ENCODE measurements around a stretch of chr17.

GRCh38 chr17:1467802-1468379 lies 11.9 kb upstream of the CRK start:
- PRO-cap, result no peak

DNA sequence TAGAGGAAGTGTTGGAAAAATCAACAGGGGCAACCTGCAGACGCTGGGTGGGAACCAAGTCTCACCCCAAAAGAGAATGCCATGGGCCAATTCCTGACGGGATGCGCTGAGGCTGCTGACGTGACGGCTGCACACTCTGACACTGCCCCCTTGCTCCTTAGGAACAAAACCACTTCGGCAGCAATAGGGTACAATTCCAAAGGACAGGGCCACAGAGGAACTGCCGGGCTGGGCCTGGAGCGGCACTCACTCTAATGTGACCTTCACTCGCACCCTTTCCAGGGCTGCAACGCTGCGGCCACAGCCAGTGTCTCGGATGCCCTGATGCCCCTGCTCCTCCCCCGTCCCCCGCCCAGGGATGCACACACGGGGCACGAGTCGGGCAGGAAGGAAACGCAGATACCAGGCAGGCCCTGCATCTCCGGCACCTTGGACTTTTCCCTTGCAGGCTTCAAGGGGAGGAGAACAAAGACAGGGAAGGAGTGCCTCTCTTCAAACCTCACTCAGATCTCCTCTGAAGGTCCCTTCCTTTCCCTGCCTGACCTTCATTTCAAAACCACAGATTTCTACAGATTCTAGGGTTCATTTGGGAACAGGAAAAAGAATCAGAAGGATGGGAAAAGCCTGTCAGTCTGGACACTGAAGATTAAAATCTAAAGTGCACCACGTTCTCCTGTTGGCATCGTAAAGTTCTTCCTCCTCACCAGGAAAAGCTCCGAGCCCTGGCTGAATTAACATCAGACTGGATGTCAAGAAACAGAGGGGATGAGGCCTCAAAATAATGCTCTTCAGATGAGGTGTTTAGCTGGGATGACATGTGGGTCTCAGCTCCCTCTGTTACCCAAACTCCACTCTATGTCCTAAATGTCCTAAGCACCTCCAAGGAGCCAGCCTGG lies 2.3 kb downstream of the PITPNA start:
- PRO-cap, result no peak

DNA sequence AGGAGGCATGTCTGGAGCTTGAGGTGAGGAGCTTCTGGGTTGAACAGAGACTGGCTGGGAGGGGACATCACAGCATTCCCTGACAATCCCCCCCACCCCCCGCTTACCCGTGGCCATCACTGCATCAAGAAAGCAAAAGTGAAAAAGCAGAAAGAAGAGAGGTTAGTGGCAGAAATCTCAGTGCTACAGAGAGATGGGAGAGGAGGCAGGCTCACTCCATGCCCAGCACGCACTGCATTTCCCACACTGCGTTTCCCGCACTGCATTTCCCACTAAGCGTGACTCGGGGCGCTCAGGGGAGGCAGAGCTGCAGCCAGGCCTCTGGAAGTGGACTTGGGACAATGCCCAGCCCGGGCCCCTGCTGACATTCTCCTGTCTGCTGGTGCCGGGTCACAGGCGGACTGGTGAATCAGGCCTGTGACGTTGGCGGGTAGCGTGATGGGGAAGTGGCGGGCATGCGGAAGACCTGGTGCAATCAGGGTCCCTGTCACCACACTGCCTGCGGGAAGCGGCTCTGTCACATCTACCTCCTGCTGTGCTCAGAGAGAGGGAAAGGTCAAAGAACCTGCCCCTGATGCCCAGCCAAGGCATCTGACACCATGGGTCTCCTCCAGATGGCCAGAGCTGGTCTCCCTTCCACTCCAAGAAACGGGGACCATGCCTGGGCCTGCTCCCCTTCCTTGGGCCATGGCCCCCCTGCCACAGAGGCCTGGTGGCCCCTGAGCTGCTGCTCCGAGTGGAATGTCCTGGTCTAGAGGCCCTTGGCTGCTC lies 24.4 kb upstream of the PITPNA start:
- PRO-cap, result no peak

DNA sequence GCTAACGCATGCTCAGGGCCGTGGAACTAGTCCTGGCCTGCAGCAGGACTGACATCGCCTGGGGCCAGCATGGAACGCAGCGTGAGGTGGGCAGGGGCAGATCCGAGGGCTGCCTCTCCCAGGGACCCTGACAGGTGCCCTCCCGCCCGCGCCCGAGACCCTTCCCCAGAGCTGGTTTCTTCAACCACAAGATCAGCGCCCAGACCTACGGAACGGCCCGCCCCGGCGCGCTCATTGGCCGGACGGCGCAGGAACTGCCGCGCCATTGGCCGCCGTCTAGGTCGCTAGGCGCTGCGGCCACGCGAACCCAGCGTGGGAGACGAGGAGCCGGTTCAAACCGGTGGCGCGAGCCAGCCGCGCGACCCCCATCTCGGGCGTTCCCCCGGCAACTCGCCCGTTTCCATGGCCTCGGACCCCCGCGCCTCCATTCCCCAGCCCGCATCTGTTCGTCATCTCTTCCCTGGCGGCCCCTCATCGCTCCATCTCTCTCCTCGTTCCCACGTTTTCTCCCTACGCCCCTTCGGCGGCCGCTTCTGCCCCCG lies 353 bp downstream of the SLC43A2 start:
- PRO-cap, result bidirectional peak, plus-strand start at position 343 of the sequence, minus-strand start at position 173 of the sequence

- PRO-cap, result no peak
Observed at GRCh38 chr17:1672857-1673655, 11.6 kb downstream of the PRPF8 start.

GRCh38 chr17:1704462-1704840 lies 5.7 kb downstream of the TLCD2 start:
- PRO-cap, result no peak

DNA sequence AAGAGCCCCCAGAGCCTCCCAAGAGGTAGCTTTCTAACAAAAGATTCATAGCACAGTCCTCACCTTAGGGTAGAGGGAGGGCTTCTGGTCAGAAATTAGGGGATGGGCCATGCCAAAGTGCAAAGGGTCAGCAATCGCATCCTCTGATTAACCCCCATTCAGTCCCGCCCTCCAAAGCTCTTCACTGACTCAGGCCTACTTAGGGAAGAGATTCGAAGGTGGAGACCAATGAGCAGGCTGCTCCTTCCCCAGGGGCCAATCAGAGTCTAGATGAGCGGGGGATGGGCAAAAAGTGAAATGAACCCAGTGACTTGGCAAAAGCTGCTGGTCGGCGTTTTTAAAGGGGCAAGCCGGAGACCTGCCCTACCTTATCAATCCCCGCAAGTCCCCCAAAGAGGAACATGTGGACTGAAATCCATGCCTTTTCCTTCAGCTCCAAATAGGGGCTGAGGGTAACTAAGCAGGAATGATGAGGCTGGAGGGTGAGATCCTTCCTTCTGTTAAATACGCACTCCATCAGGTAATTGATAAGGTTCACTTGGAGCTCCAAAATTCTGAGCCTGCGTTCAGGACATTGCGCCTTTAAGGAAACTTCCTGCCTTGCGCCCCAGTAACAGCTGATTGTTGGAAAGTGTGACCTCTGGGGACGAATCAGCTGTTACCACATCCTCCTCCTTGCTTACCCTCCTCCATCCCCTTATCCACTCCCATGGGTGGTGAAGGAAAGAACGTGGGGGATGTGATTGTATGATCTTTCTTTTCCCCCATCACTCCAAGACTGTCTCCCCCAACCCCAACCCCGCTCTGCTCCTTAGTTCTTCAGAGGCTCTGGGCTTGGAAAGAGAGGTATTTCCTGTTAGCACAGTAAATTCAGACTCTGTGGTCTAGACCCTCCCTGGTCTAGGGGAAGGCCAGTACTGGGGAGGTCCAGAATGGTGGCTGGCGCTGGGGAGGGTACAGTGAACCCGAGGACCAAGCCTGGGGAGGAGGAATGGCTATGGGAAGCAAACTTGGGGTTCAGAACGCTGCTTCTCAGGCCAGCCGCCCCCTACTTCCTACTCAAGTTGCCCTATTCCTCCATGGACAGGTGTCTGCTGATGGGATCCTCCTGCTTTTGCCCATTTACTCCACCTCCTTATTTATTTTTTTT lies 7.2 kb upstream of the WDR81 start:
- PRO-cap, result bidirectional peak, plus-strand start at position 208 of the sequence, minus-strand start at position 183 of the sequence; bidirectional peak, plus-strand start at position 930 of the sequence, minus-strand start at position 626 of the sequence

DNA sequence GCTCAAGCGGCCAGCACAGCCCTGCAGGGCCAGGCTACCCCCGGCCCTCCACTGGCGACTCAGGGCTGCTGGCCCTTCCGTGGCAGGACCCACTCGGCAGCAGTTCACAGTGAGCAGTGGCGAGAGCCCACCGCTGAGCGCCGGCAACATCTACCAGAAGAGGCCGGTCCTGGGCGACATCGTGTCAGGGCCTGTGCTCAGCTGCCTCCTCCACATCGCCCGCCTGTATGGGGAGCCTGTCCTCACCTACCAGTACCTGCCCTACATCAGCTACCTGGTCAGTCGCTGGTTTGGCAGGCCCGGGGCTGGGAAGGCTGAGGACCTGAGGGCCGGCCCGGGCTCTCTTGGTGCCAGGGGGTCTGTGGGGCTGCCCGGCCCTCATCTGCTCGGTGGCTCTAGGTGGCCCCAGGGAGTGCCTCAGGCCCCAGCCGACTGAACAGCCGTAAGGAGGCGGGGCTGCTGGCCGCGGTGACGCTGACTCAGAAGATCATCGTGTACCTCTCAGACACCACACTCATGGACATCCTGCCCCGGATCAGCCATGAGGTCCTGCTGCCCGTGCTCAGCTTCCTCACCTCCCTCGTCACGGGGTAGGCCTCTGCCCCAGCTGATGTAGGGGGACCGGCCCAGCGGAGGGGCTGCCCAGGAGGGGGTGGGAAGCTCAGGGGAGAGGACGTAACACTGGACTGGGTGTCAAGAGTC lies 6.3 kb downstream of the WDR81 start:
- PRO-cap, result no peak

DNA sequence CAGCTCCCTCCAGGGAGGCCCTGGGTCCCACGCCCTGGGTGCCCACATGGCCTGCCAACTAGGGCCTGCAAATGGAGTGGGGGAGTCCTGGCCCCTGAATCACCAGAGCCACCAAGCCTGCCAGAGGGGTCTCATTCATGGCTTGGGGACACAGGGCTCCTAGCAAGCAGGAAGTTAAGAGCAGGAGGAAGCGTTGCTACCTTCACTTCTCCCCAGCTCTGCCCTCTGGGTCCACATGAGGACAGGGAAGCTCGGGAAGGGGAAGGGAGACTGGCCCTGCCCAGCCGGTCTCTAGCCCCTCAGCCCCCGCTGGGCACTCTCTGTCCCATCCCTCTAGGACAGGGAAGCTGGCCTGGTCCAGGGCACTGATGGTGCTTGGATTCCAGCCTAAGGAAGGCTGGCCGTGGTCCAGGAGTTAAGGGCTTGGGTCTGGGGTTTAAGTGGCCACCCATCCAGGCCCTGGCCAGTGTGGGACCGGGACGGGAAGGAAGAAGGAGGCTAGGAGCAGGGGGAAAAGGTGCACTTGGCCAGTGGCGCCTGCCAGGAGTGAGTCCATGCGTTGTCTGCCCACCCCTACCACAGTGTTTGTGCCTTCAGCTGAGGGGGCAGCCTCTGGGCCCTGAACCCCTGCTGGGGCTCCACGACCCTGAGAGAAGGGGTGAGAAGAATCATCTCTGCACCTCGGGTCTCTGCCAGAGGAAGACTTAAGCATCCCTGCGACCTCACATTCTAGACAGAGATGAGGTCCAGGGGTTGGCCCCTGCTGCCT lies 4.7 kb upstream of the SERPINF2 start:
- PRO-cap, result no peak

- PRO-cap, result no peak
Observed at GRCh38 chr17:1796862-1797211, 32.9 kb downstream of the SMYD4 start.

GRCh38 chr17:1843764-1844382 lies 14.1 kb downstream of the RPA1 start:
- PRO-cap, result no peak

GRCh38 chr17:1997730-1998769 lies 27.1 kb downstream of the RTN4RL1 start:
- PRO-cap, result no peak

GRCh38 chr17:2011665-2012248 lies 13.4 kb downstream of the RTN4RL1 start:
- PRO-cap, result no peak

DNA sequence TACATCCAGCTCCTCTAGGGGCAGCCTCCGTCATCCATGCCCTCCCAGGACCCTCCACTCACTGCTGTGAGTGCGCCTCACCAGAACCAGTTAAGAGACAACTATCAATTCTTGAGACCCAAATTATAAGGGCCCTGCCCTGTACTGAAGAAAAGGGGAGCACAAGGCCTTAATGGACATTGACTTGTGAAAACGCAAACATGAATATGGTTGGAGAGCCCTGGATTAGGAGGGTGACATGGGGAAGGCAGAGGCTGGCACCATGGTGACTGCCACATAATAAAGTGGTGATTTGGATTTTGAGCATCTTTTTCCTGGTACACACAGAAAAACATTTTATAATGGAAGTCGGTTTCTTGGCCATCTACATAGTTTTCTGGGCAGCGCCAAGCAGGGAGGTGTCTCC lies 1.3 kb downstream of the OVCA2 start:
- PRO-cap, result no peak

DNA sequence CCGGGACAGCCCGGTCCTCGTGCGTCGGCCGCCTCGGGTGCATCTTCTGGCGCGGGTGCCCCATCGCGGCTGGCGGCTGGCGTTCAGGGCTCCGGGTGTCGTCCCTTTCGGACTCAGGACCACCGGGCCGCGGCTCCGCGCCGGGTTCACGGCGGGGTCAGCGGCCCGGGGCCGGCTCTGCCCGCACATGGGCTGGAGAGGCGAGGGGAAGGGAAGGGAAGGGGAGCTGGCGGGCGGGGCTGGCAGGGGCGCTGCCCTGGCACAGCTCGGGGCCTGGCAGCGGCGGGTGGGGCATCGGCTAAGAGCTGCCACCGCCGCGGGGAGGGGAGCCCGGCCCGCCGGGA lies 346 bp downstream of the HIC1 start:
- PRO-cap, result no peak

DNA sequence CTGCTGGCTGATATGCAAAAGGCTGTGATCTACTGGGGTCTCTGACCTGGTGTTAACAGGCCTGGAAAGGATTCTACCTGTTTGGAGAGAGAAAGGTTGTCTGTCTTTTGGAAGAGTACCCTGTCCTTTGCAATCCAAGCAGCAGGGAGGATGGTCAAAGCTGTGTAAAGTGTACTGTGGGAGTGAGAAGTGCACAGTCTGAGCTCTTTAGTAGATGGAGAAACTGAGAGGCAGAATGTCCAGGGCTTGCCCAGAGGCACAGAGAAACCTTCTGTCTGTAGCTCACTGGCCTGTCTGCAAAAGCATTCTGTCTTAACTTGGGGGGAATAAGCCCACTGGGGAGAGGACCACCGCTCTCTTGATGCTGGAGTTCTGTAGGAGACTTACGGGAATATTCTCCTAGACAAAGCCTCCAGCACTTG lies 33.6 kb downstream of the HIC1 start:
- PRO-cap, result no peak

DNA sequence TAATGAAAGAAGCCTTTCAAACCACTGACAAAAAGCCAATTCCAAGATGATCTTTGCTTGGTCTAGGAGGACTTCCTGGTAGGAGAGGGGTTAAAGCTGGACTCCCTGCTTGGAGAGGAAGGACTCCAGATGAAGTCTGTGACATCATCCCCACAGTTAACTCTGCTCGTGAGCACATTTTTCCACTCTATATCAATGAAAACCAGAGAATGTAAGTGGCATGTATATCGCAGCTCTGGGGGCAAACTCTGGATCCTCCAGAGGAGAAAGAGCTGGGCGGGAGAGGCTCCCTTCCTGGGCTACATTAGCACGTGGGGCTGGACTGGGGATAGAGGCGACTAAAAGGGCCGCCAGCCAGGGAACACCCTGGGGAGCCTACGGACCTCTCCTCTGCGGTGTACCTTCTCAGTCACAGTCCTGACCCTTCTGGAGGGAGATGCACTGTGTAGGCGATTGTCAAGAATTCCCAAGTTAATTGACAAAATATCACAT lies 34.1 kb downstream of the HIC1 start:
- PRO-cap, result no peak

DNA sequence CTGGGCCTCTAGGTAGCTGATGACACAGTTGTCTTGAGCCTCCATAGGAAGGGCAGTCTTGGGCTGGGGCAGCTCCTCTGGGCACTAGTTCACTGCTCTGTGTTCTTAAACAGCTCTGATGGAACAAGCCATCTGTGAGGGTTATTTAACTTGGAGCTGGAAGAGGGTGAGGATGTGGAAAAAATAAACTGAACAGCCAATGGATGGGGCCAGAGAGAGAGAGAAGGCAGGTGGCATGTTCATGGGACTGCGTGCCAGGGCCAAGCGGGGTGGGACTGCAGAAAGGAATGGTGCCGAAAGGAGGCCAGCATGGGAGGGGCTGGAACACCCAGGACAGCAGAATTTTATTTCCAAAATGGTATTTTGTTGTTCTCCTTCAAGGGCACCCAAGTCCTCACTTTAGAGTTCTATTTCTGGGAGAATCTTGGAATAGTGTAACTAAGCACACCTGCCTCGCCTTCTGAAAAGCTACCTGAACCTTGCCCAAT lies 52.7 kb downstream of the HIC1 start:
- PRO-cap, result no peak

- PRO-cap, result no peak
Observed at GRCh38 chr17:2123382-2124302, 68.7 kb downstream of the HIC1 start.

DNA sequence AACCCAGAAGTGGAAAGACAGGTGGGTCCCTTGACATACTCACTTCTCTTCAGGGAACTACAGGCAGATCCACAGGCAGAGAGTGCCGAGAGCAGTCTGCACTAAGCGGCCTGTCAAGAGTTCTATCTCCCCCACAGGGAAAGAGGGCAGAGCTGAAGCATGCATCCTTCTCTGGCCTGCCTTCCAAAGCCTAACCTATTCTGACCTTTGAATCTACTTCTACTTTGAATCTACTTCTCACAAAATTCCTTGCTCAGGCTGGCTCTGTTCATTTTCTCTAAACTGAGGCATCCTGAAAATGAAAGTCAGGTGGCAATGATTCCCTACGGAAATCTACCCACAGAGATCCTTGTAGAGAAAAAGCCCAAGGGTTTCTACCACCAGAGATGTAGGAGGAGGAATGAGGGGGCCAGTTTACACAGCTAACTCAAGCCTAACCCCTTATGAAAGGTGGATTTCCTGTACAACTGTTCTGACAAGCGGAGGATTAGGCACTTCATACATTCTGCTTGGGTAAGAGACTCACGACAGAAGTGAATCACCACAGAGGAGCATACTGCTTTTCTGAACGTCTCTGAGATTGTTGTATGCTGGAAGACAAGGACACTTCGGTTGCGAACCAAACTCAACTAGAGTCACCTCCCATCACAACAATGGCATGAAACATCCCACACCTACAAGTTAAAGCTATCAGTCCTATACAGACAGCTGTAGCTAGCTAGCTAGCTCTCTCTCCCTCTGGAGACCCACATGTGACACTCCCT lies 72.8 kb downstream of the SMG6 start:
- PRO-cap, result no peak

Data from SUDHL5 (cell line).